ENCODE results near the gene ACVR1C.

DNA sequence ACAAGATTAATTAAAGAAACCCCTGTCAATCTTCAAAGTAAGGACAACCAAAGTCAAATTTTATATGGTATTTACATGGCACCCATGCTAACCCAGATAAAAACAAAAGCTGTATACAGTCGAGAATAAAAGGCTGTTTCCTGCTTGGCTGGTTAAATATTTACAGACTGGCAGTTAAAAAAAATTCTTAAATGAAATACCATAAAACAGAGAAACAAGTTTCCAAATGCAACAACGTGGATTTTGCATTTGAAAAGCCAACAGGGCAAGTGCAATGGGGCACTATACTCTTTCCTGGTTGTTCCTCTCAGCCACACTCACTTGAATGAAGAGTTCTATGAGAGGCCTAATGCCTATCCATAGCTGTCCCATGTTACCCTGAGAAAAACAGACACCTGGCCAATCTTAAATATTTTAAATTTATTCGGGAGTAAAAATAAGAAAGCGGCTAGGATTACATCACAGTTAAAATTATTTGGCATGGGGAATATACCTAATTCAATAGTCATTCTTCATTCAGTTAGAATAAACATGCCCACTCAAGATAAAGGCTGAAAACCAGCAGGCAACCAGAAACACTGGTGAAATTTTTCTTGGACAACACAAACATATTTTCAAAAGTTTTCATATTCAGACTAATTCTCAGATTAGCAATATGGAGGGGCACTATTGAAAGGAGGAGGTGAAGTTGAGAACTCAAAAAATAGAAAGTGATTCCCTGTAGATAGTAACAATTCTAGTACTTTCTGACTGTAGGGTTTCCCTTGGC is 6.2 kb upstream of the NR4A2 start:
- PRO-cap, result no peak

DNA sequence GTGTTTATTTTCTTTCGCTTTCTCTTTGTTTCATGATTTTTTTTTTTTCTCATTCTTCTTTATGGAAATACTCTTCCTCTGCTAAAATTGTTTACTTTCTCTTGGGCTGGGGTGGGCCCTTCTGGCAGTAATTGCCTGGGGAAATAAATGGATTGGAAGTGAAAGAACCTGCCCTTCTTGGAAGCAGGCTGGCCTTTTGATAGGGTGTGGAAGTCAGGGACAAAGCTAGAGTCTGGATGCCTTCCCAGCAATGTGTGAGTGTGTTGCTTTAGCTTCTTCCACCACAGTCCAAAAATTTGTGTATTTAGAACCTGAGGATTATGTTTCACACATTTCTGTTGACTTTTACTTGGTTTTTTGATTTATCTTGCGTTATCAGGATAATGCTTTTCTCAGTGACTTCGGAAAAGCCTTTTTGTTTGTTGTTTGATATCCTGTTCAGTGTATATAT is 30.9 kb downstream of the GPD2 start:
- PRO-cap, result no peak

- PRO-cap, result no peak
These were observed 108.9 kb downstream of the GPD2 start for GRCh38 chr2:156544935-156545597.

- PRO-cap, result no peak
These were observed 27.0 kb downstream of the ERMN start for GRCh38 chr2:157298427-157299122.

GRCh38 chr2:157415542-157416359 is 28.1 kb downstream of the CYTIP start:
- PRO-cap, result no peak

- PRO-cap, result unidirectional peak, plus-strand start at chr2:157441545
These were observed 2.6 kb downstream of the CYTIP start for GRCh38 chr2:157441433-157441598.

- PRO-cap, result no peak
These were observed 1.3 kb downstream of the CYTIP start for GRCh38 chr2:157442661-157442947.

DNA sequence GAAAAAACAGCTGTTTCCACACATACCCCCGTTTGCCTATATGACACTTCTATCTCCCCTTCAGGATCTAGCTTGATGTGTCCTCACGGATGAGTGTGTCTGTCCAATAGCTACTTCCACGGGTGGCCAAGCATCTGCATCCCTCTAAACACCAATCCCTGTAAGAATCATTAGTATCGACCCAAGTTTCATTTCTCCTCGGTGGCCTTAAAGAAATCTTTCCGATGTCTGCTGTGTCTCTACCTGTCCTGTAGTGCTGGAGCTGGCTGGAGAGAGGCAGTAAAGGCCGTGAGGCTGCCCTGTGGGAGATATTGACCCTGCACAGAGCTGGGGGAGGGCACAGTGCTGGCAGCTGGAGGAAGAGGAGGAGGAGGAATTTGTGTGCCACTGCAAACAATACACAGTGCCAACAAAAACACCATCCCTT is 44.8 kb upstream of the CYTIP start:
- PRO-cap, result no peak

GRCh38 chr2:157628354-157629414 is at the start of gene ACVR1C:
ACVR1C (minus strand) TSS chr2:157628864.
- PRO-cap, result no peak

DNA sequence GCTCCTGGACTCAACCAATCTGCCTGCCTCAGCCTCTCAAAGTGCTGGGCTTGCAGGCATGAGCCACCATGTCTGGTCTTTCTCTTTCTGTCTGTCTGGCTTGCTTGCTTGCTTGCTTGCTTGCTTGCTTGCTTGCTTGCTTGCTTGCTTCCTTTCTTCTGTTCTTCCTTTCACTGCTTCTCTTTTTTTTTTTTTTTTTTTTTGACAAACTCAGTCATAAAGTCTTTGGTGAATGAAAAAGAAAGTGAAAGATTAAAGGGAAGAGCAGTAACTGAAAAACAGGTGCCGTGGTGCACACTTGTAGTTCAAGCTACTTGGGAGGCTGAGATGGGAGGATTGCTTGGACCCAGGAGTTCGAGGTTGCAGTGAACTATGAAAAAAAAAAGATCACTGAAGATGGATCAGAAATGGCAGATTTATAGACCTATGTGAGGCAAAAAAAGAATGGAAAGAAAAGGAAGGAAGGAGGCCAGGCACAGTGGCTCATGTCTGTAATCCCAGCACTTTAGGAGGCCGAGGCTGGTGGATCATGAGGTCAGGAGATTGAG is 21.6 kb upstream of the ACVR1 start:
- PRO-cap, result no peak

- PRO-cap, result no peak
These were observed 29.2 kb downstream of the UPP2 start for GRCh38 chr2:158130648-158131459.

DNA sequence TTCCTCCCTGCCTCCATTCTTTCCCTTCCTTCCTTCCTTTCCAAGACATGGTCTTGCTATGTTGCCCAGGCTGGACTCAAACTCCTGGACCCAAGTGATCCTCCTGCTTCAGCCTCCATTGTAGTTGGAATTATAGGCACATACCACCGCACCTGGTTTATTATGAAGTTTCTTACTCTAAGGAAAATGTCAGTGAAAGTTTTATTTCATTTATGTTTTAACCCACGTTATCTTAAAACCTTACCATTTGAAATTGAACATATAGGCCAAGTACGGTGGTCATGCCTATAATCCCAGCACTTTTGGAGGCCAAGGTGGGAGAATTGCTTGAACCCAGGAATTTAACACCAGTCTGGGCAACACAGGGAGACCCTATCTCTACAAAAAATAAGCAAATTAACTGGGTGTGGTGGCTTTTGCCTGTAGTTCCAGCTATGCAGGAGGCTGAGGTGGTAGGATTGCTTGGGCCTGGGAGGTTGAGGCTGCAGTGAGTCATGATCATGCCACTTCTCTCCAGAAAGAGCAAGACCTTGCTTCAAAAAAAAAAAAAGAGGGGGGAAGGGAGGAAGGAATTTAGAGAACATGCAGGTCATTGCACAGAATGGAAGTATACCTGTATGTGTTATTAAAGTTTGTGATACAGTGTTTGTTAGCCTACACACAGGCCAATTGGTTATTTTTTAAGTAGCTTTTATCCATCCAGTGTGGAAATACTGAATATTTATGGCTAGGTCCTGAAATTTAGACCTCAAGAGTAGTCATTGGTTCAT is 25.7 kb downstream of the PKP4 start:
- PRO-cap, result no peak

- PRO-cap, result no peak
These were observed 14.0 kb upstream of the TANC1 start for GRCh38 chr2:158954359-158954858.

GRCh38 chr2:159125054-159125539 is 156.7 kb downstream of the TANC1 start:
- PRO-cap, result no peak

DNA sequence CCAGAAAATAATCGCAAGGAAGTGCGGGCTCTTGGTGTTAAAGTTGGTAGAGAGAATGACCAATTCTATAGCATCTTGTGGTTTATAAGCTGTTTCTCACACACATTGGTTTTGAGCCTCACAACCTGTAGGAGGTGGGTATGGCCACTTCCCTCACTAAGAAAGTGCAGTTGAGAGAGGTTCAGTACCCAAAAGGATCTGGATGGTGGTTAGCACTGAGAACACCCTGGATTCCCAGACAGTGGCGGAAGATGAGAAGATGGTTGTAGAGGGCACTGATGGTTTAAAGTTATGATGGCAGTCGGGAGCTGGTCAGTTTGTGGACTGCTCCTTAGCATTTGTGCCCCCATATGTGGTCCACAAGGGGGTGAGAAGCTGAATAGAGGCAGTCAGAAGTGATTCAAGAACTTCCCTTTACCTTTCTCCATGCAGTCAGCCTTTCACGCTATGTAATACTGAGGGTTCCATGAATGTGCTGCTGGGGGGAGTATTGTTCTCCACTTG is 141.1 kb downstream of the WDSUB1 start:
- PRO-cap, result no peak

DNA sequence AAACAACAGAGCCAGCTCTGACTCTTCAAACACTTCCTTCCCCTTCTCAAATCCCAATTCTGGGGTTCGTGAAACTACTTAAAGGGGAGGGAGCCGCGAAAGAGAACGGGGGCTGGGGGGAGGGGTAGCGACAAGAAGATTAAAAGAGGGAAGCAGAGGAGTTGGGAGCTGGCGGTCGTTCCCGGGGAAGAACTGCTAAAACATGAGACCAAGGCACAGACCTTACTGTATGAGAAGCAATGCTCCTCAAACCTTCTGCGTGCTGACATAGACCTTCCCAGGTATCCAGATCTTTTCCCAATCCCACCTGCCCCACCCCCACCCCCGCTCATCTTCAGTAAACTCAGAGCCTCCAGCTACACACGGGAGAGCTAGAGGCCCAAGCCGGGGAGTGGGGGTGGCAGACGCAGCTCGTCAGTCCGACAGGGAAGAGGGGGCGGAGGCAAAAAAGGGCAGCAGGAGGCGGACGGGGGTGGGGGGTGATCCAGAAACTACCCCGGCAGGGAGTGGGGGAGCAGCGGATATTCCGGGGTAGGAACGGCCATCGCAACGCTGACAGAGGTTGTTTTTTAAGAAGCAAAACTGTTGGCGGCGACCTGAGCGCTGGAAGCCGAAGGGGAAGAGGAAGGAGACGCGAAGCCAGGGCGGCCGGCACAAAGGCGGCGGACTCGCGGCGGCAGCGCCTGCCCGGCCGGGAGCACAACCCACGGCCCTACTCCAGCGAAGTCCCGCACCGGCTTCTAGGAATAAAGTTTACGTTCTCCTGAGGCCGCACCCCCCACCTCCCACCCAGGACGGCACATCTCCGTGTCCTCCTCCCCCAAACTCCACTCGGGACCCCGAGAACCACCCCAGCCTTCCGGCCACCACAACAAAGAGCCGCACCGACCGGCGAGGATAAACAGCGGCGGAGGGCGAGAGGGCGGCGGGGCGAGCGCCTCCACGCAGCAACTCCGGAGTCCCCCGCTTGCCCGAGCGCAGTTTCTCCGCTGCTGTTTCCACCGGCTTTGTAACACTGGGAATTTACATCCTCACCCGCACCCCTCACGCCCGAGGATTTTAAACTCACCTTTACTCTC is 836 bp downstream of the BAZ2B start:
- PRO-cap, result no peak

- PRO-cap, result no peak
These were observed 25.6 kb downstream of the MARCHF7 start for GRCh38 chr2:159737691-159738467.

DNA sequence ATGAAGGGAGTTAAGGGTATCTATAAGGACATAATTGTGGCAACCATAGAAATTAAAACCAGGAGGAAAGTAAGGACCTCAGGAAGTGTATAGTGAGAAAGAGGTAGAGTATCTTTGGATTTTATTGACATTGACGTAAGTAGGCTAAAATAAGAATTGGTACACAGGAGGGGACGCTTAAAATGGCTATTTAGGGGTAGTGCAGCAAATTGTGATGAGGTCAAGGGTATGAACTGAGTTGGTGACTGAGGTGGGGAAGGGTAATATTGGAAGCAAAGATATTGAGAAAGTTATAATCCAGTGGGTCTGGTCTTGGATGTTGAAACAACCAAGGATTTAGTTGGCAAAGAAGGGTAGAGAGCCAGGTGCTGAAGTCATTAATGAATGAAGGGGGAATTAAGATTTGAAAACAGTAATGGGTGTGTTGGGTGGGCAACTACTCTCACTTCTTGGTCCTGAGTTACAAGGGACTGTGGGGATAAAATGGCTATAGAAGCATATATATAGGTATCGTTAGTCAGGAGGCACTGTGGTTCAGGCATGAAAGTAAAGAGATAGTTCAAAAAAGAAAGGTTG is 42.8 kb downstream of the MARCHF7 start:
- PRO-cap, result no peak

- PRO-cap, result unidirectional peak, minus-strand start at chr2:159904406; unidirectional peak, minus-strand start at chr2:159904441
These were observed 416 bp downstream of the LY75 start for GRCh38 chr2:159904047-159904632.

- PRO-cap, result no peak
These were observed 41.7 kb upstream of the ITGB6 start for GRCh38 chr2:160241596-160242388.